Mammary microvascular endothelial cell (primary cell): Measurements from ENCODE around the genes HIF1A and KCNH5.

DNA sequence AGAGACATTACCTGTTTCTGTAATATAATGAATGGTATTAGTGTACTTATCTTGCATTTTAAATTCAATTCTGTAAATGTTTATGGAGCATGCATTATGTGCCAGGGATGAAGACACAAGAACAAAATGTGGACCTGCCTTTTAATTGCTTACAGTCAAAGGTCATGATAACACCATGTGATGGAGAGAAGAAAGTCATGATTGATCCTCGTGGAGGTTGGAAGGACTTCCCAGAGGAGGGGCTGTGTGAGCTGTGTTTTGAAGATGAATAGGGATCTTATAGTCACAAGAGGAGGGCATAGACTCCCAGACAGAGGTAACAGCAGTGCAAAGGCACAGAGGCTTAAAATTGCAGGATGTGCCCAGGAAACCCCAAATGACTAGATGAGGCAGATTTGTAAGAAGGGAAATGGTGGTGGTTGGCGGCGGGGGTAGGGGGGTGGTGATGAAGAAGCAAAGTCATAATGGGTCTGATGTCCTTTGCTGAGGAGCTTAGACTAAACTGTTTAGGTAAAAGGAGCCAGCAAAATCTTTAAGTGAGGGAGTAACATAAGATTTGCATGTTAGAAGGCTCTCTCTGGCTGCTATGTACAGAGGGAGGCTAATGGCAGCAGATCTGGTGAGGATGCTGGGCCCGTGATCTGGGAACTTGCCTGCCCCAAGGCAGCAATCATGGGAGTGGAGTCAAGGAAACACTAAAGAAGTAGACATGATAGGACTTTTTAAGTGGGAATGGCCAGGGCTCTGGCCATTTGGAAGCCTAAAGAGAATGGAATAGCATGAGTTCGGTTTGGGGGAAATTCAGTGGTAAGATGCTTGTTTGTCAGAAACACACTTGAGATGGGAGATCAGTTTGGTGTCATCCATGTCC, 151.7 kb downstream of the PRKCH start:
- RAMPAGE, long total RNA, result no peak

- RAMPAGE, long total RNA, result no peak
These were observed 156.3 kb downstream of the PRKCH start for GRCh38 chr14:61477634-61478153.

DNA sequence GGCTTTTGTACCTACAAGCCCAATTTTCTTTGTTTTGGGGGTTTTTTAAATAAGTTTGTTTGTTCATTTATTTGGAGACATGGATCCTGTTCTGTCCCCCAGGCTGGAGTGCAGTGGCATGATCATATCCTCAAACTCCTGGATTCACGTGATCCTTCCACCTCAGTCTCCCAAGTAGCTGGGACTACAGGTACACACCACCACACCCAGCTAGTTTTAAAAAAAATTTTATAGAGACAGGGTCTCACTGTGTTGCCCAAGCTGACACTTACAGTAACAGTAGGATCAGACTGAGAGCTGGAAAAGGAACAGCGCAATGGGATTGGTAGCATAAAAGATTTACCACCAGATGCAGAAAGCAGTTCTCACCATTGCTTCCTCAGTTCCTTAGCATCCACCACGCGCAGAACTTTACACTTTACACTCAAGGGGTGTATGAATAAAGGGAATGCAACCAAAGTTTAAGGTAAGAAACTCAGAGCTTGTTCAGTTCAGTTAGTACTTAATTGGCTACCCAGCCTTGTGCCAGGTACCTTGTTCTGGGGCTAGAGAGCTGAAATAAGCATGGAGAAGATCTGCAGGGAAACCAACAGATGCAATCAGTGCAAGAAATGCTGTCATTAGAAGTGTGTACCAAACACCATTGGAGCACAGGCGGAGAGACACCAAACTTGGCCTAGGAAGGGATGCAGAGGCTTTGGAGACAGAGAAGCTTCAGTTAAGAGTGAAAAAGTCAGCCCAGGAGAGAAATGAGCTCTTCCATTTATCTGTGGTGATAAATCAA, 182.4 kb upstream of the HIF1A start:
- RAMPAGE, long total RNA, result no peak

DNA sequence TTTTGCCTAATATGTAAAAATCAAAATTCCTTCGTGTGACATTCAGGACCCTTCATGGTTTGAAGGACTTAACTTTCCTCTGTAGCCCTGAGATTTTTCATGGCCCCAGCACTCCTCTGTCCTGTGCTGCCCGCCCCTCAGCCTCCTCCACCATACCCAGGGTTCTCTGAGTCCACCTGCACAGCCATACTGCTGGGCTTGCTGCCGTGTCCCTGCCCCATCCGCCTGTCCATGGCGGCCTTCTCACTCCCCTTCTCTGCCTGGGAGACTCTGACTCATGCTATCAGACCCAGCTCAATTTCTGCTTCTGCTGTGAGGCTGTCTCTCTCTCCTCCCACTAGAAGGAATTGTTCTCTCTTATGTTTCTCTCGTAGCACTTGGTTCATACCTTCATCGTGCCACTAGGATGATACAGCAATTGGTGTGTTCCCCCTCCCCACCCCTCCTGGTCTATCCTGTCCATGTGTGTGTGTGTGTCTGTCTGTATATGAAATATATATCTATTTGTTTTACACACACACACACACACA, 167.6 kb upstream of the HIF1A start:
- RAMPAGE, long total RNA, result no peak

DNA sequence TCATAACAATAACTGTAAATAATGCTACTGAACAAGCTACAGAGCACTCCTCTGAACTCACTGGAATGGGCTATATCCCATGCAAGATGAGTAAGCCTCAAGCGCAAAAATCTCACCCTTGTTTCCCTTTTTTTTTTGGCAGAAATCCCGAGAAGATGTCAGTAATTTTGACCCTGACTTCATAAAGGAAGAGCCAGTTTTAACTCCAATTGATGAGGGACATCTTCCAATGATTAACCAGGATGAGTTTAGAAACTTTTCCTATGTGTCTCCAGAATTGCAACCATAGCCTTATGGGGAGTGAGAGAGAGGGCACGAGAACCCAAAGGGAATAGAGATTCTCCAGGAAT, 145.8 kb upstream of the HIF1A start:
- RAMPAGE, long total RNA, result no peak

DNA sequence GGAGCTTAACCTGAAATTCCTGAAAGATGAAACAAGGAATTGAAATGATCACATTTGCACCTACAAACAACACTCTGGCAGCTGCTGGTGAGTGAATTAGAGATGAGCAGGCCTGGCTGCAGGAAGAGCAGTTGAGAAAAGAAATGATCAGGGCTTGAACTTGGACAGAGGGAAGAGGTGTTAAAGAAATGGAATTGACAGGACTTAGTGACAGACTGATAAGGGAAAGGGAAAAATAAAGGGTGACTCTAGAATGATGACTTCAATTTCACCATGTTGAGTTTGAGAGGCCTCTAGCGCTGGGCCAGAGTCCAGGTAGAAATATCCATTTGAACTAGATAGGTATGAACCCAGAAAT, 26.1 kb upstream of the HIF1A start:
- RAMPAGE, long total RNA, result no peak

GRCh38 chr14:61695376-61696470, at the start of gene HIF1A:
TSS of gene HIF1A (plus strand) at chr14:61695513.
- RAMPAGE, long total RNA, result start-site peak on the plus strand at chr14:61695476-61695576, 2,683 and 877 reads in 2 replicates

- RAMPAGE, long total RNA, result no peak
These were observed 3.5 kb downstream of the HIF1A start for GRCh38 chr14:61698492-61699620.

- RAMPAGE, long total RNA, result no peak
These were observed 31.2 kb downstream of the HIF1A start for GRCh38 chr14:61726290-61727118.

DNA sequence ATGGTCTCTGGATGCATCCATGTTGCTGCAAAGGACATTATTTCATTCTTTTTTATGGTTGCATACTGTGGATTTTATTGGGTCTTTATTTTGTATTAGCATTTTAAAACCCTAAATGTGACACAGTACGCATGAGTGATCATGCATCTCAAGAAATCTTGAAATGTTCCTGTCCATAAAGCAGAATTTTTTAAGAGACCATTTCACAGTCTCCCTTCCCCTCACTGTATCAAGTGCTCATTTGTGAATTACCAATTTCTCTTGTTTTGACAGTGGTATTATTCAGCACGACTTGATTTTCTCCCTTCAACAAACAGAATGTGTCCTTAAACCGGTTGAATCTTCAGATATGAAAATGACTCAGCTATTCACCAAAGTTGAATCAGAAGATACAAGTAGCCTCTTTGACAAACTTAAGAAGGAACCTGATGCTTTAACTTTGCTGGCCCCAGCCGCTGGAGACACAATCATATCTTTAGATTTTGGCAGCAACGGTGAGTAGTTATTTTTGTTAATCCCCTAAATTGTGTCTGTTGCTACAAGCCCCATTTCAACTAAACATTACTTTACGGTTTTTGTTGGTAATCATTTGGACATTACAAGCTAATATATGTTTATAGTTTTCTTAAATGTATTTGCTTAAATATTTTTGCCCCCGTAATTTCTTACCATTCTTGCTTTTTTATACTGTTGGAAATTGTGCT, 25.5 kb upstream of the SNAPC1 start:
- RAMPAGE, long total RNA, result no peak

GRCh38 chr14:61738007-61738658, 24.1 kb upstream of the SNAPC1 start:
- RAMPAGE, long total RNA, result no peak

DNA sequence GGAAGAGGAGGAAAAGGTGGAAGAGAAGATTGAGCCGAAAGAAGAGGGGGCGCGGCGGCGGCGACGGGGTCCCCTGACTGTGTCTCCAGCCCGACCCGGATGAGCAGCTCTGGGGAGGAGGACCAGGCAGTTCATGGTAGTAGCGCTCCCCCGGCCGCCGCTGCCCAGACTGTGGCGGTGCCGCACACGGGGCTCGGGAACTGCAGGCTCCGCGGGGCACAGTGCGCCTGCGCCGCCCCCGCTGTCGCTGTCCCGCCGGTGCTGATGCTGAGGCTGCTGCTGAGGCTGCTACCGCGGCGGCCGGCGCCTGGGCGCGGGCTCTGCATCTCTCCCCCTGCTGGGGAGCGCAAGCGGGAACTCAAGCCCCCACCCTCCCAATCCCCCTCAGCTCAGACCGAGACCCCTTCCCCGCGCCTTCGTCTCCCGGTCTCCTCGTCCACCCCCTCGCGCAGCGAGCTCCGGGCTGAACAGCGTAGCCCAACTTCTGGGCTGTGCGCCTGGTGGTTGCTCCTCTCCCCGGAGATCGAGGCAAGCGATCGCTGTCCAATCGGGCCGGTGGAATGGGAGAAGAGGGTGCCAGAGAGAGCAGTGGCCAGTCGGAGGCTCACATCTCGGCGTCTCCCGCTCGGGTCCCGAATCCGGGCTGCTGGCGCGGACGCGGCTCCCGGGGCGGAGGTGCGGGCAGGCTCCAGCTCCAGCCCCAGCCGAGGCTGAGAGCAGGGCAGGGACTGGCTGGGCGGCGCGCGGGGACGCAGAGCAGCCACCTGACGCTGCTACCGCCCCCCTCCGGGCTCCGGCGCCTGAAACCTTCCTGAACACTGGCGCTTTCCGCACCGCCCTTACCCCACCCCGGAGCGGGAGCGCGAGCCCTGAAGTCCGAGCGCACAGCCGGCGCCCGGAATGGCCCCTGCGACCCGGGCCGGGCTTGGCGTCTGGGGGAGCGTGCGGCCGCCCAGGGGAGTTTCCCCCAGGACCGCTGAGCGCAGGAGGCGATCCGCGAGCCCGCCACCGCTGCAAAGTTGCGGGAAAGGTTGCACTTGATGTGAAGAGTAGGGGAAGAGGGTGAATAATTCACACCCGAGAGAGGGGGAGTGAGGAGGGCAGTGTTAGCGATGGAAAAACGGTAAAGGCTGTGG, at the start of gene KCNH5:
TSS of gene KCNH5 (minus strand) at position 204 of the 1,136 bp plus-strand sequence.
- RAMPAGE, long total RNA, result no peak

GRCh38 chr14:63488083-63488610, 55.0 kb downstream of the PPP2R5E start:
- RAMPAGE, long total RNA, result no peak

DNA sequence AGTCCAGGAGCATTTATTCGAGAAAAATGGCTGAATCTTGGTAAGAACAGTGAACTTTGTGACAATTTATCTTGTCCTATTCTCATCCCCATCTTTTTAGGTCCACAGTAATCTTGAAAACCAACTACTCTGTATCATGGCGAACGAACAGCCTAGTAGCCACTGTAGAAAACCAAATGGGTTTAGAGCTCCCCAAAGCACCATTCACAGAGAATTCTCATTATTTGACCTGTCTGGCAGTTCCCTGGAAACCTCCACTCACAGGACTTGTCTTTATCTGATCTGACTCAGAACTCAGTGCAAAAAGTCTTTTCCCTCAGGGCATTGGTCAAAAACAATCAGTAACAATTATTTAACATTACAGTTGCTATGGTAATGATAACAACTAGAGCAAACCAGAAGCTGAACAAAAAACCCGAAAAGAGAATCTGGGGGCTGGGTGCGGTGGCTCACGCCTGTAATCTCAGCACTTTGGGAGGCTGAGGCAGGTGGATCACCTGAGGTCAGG, 20.4 kb upstream of the PPP2R5E start:
- RAMPAGE, long total RNA, result no peak

- RAMPAGE, long total RNA, result no peak
These were observed 18.3 kb upstream of the SGPP1 start for GRCh38 chr14:63745975-63746811.

- RAMPAGE, long total RNA, result no peak
These were observed 11.5 kb downstream of the SYNE2 start for GRCh38 chr14:63864248-63864770.

- RAMPAGE, long total RNA, result no peak
These were observed 31.4 kb downstream of the SYNE2 start for GRCh38 chr14:63884197-63884688.

DNA sequence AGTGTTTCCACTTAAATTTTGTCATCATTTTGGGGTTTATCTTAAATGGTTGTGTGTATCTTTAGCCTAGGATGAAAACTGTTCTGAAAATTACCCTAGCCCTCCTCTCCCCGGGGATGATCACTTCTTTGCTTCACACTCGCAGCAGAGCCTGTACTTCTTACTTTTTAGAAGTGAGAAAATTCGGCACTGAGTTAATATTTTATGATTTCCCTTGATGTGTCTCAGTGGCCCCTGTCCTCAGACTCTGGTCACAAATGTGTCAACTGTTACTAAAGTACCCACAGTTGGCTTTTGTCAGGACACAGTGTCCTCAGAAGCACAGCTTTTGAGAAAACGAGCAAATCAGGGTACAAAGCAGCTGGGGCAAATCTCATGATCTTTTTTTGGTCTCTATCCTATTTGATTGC, 142.4 kb downstream of the SYNE2 start:
- RAMPAGE, long total RNA, result no peak

DNA sequence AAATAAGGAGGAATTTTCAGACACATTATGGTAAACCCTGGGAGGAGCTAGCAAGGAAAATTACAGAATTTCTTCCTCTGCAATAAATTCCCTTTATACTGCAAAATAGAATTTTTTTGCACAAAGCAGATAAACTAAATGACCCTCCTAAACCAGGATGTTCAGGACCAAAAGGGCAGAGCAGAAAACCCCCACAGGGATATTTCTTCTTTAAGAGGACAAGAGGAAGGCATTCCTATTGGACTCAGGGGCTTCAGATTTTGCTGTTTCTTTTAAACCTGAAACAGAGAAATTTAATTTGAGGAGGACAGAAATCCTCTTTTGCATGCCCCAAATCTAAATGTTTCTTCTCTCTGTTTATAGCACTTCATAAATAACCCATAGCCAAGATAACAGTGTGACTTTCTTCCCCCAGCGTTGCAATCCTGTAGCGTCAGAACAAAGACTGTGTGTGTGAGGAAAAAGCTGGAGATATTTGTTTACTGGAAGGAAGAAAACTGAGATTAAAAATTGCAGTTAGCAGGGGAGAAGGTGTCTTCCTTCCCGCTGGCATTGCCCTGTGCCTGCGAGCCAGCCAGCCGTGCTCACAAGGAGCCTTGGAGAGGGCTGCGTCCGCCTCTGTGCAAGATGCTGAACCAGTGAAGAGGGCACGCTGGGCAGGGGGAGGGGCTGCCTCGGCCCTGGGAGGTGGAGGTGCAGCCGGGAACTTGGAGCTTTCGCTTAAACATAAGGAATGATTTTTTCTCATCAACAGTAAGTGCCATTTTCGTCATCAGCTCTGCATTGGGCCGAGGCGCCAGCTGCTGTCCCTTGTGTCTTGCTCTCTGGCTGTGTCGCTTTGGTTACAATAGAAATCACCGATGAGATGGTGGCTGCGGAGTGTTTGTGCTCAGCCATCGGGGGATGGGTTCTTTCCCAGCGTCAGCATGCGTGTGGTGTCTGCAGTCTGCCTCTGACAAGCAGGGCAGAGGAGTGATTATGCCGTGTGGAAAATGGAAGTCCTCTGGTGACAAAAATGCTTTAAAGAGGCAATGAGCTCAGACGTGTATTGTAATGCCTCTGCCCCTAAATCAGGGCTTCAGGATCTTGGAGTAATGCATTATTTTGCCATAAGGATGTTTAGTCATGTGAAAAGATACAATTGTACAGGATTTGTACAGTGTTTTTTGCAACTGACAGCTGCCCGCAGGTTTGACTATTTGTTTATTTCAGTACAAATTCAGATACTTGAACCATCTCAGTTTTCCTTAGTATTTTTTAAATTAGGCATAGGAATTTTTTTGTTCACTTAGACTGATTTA, 97.4 kb downstream of the ESR2 start:
- RAMPAGE, long total RNA, result no peak

DNA sequence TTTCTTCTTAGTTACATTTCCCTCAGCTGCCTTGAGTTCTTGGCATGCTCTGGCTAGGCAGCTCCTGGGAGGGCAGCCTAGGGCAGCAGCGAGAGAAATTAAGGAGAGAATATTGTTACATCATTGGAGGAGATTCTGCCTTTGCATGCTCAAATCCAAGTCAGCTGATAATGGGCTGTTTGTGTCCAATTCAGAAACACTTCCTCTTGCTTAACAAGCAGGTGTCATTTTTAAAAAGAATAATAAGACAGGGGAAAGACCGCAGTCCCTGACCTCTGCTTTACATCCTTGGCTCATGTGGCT, 76.9 kb downstream of the ESR2 start:
- RAMPAGE, long total RNA, result no peak